ENCODE results near the genes TRAPPC5, SNAPC2, CTXN1, RPS28, HNRNPM and ZNF414.

GRCh38 chr19:7637309-7638234, 662 bp downstream of the STXBP2 start:
- PRO-cap, 2 experiments, result peak in 2 of 2 experiments; most common plus-strand start chr19:7637413 (in 1); most common minus-strand start chr19:7637776 (in 2)

DNA sequence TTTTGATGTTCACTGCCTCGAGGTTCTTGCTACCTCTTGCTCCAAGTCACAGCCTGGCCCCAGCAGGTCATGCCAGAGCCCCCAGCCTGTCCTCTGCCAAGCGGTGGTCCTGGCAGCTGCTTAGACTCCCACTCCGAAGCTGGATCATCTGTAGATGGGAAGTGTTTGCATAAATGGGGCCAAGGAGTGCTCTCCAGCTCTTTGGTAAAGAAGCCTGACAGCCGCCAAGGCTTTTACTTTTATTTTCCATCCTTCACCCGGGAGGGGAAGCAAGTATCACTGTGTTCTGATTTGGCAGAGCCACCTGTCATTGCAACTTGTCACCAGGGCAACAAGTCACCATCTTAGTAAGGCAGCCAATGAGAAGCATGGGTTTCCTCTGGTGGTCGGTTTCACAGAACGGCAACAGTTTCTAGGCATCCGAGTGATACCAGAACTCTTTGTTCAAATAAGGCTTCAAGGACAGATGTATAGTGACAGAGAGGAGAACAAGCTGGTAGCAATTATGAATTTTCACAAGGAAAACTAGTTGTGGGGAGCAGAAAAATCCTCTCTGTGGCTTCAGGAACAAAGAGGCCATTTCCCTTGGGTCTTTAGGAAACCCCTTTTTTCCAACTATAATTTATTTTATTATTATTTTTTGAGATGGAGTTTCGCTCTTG, 10.5 kb upstream of the RETN start:
- PRO-cap, 2 experiments, result no peak in any of the 2 experiments

DNA sequence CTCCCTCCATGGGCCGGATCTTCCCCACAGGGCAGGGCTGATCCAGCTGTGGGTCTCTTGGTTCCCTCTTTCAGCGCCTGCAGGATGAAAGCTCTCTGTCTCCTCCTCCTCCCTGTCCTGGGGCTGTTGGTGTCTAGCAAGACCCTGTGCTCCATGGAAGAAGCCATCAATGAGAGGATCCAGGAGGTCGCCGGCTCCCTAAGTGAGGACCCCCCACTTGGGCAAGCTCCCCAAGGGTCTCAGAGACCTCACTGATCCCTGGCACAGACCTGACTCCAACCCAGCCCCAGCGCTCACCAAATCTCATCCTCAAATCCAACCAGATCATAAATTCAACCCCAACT, 366 bp downstream of the RETN start:
- PRO-cap, 2 experiments, result no peak in any of the 2 experiments

DNA sequence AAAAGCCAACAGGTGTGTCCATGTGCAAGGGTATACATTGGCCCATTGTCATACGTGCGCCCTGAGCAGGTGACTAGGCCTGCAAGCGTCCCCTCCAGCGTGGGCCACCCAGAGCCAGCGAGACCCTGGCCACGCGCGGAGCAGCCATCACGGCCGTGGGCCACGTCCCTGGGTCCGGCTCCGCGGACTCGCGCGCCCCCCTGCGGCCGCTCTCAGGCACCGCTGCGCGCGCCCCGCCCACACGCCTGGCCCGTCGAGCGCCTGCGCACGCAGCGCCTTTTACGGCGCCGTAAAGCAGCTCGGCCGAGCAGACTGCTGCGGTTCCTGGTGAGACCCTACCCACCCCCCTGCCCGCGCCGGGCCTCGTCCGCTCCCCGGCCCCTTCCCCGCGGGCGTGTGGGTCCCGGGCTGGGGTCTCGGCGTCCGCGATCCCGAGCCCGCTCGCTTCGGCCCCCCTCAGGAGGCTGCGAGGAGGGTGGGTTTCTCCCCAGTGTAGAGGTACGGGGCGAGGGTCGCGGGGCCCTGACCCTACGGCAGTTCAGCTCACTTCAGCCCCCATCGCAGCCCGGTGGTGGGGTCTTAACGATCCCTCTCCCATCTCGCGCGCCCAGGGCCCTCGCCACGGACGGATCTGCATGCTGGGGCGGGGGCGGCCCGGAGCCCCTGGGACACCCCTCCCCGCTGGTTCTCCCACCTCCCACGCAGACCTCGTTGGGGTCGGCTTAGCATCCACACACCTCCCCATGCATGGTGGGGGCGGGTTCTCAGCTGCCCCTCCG, at the start of gene TRAPPC5:
TSS of gene TRAPPC5 (plus strand) at position 282 of the 779 bp plus-strand sequence.
- PRO-cap, 2 experiments, result peak in 2 of 2 experiments; most common plus-strand start position 310 of the sequence (in 2); most common minus-strand start position 157 of the sequence (in 1)

- PRO-cap, 2 experiments, result peak in 2 of 2 experiments; most common plus-strand start chr19:7685738 (in 2)
These were observed 5.0 kb downstream of the TRAPPC5 start for GRCh38 chr19:7685544-7686030.

- PRO-cap, 2 experiments, result no peak in any of the 2 experiments
These were observed 16.3 kb downstream of the PRR36 start for GRCh38 chr19:7857548-7858665.

- PRO-cap, 2 experiments, result no peak in any of the 2 experiments
These were observed 12.2 kb downstream of the PRR36 start for GRCh38 chr19:7861706-7862758.

GRCh38 chr19:7873537-7874102, 570 bp downstream of the PRR36 start:
- PRO-cap, 2 experiments, result no peak in any of the 2 experiments

DNA sequence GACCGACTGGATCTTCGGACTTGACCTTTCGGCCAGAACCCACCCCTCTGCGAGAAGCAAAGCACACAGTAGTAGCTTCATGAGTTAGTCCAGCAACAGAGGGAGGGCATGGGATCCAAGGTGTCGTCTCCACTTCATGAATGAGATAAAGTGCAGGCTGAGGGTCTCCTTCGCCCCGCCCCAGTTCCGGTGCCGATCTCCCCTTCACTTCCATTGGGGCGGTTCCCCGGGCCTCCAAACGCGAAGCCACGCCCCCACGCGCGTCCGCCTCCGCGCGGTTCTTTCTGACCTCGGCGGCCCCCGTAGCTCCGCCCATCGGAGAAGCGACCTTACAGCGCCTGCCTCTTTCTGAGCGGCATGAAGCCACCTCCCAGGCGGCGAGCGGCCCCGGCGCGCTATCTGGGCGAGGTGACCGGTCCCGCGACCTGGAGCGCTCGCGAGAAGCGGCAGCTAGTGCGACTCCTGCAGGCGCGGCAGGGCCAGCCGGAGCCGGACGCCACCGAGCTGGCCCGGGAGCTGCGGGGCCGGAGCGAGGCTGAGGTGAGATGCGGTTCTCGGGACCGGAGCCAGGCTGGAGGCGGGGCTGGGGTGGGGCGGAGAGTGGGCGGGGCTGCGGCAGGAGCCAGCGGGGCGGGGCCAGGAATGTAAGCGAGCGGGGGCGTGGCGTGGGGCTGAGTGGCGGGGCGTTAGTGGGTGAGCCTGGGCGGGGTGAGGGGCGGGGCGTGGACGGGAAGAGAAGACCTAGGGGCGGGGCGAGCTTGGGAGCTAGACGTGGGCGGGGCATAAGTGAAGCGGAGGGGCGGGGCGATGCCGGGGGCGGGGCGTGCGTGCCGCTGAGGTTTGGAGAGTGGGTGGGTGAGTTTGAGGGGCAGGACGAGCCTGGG, at the start of gene SNAPC2:
TSS of gene SNAPC2 (plus strand) at position 329 of the 884 bp plus-strand sequence.
- PRO-cap, 2 experiments, result no peak in any of the 2 experiments

- PRO-cap, 2 experiments, result no peak in any of the 2 experiments
These were observed at the start of gene CTXN1 for GRCh38 chr19:7925874-7926825. TSS of gene CTXN1 (minus strand) at chr19:7926135.

DNA sequence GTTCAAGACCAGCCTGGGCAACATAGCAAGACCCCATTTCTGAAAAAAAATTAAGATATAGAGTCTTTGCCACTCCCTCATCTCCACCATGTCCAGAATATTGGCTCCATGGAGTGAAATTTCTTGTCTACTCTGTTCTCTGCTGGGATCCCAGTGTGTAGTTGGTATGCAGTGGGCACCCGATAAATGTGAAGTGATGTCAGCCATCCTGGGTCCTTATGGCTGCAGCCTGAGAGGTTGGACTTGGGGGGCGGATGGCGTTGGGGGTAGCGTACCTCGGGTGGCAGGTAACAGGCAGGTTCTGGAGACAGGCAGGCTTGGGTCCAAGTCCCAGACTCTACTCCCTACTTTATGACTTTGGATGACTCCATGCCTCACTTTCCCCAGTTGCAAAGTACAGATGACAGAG, 7.4 kb downstream of the CERS4 start:
- PRO-cap, 2 experiments, result peak in 1 of 2 experiments; most common plus-strand start position 230 of the sequence (in 1)

DNA sequence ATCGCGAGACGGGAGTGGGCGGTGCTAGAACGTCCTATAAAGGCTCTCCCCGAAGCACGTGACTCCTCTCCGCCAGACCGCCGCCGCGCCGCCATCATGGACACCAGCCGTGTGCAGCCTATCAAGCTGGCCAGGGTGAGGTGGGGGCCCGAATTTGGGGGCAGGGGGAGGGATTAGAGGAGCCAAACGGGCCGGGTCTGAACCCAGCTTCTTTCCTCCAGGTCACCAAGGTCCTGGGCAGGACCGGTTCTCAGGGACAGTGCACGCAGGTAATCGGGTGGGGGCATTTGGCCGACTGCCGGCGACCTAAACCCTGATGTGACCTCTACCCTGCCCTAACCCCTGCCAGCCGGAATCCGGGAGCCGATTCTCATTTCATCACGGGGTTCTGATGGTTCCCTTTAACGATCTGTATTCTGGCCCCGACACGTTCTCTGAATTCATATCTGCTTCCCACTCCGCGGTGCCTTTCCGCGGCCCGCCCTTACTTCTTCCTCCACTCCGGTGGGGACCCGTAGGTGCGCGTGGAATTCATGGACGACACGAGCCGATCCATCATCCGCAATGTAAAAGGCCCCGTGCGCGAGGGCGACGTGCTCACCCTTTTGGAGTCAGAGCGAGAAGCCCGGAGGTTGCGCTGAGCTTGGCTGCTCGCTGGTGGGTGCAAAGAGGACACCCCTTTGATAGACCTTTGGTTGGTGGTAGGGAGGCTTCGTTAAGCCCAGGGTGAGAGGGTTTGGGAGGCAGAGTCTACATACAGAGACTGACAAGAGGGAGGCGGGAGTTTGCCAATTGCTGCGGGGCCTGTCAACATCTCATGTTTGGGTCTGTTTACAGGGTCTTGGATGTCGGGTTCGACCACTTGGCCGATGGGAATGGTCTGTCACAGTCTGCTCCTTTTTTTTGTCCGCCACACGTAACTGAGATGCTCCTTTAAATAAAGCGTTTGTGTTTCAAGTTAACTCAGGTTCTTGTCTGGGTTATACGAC, at the start of gene RPS28:
TSS of gene RPS28 (plus strand) at position 62 of the 989 bp plus-strand sequence.
- PRO-cap, 2 experiments, result peak in 2 of 2 experiments; most common plus-strand start position 63 of the sequence (in 2); most common minus-strand start position 327 of the sequence (in 1)

GRCh38 chr19:8322550-8322807, 1.2 kb downstream of the RPS28 start:
- PRO-cap, 2 experiments, result no peak in any of the 2 experiments

GRCh38 chr19:8365734-8366334, 1.9 kb downstream of the ANGPTL4 start:
- PRO-cap, 2 experiments, result no peak in any of the 2 experiments

GRCh38 chr19:8366384-8366671, 2.4 kb downstream of the ANGPTL4 start:
- PRO-cap, 2 experiments, result no peak in any of the 2 experiments

- PRO-cap, 2 experiments, result peak in 2 of 2 experiments; most common plus-strand start chr19:8444986 (in 1); most common minus-strand start chr19:8444778 (in 2)
These were observed at the start of gene HNRNPM for GRCh38 chr19:8444161-8445330. TSS of gene HNRNPM (plus strand) at chr19:8444975.

DNA sequence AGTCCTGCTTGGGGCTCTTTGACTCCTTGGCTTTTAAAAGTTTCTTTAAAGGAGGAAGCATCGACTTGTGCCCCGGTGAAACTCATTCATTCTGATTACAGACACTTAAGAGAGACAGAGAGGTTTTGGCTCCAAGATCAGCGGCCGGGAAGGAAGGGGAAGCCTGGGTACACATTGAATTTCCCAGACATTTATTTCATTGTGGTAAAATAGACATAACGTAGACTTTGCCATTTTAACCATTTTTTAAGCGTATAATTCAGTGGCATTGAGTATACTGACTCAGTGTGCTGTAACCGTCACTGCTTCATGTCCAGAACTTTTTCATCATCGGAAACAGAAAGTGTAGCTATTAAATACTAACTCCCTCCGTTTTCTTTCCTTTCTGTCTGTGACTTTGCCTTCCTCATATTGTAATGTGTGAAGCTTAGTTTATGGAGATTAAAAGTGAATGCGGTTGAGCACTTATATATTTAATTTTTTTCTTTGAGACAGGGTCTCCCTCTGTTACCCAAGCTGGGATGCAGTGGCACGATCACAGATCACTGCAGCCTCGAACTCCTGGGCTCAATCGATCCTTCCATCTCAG, 1.3 kb downstream of the HNRNPM start:
- PRO-cap, 2 experiments, result peak in 1 of 2 experiments; most common plus-strand start position 143 of the sequence (in 1); most common minus-strand start position 326 of the sequence (in 1)

GRCh38 chr19:8487359-8488467, 14.7 kb downstream of the PRAM1 start:
- PRO-cap, 2 experiments, result peak in 2 of 2 experiments; most common plus-strand start chr19:8487555 (in 1); most common minus-strand start chr19:8487564 (in 2)

- PRO-cap, 2 experiments, result peak in 2 of 2 experiments; most common plus-strand start chr19:8514226 (in 2); most common minus-strand start chr19:8514167 (in 2)
These were observed at the start of gene ZNF414 for GRCh38 chr19:8513371-8514517. TSS of gene ZNF414 (minus strand) at chr19:8514167.

- PRO-cap, 2 experiments, result peak in 1 of 2 experiments; most common minus-strand start chr19:8518817 (in 1)
These were observed 4.7 kb upstream of the ZNF414 start for GRCh38 chr19:8518608-8519148.

All from monocyte (primary cell).